Jurkat, Clone E6-1 (cell line): ENCODE measurements around the genes CCDC63, ATXN2, MAPKAPK5 and PLBD2.

GRCh38 chr12:110533889-110534383 lies 31.8 kb downstream of the RAD9B start:
- RRBS: no CpG with 5 or more reads among the region's 2 CpGs

GRCh38 chr12:110548575-110549180 lies 34.4 kb downstream of the PPTC7 start:
- RRBS: no CpG with 5 or more reads among the region's 8 CpGs

- RRBS: no CpG with 5 or more reads among the region's 13 CpGs
These were observed 5.4 kb upstream of the HVCN1 start for GRCh38 chr12:110694153-110694939.

GRCh38 chr12:110780504-110780868 lies 37.8 kb upstream of the PPP1CC start:
- RRBS: no CpG with 5 or more reads among the region's 4 CpGs

GRCh38 chr12:110819687-110820284 lies 27.0 kb upstream of the CCDC63 start:
- RRBS: no CpG with 5 or more reads among the region's 8 CpGs

- RRBS: 39% methylated on average over 12 of the region's 52 CpGs
These were observed at the start of gene CCDC63 for GRCh38 chr12:110846602-110847366. CCDC63 (plus strand) TSS chr12:110846987.

DNA sequence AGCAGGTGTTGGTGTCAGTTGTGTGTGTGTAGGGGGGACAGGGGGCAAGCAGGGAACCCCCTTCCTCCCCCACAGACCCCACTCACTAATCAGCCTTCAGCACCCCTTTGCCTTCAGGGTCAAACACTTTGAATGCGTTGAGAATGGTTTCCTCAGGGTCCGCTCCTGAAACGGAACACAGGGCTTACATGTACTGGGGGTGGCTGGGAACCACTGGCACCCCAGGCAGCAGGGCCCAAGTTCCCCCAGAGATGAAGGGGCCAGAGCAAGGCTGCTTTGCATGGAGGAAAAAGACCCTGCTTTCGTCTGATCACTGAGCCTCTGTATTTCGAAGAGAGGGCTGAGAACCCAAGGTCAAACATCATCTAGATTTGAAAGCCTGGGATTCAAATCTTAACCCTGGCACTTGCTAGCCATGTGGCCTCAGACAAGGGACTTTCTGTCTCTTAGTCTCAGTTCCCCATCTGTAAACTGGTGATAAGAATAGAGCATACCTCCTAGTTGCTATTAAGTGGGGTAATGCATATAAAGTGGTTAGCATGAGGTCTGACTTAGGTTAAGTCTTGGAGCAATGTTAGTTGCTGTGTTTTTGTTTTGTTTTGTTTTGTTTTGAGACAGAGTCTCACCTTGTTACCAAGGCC lies 7.1 kb downstream of the MYL2 start:
- RRBS: no CpG with 5 or more reads among the region's 5 CpGs

- RRBS: no CpG with 5 or more reads among the region's 5 CpGs
These were observed 13.7 kb downstream of the PHETA1 start for GRCh38 chr12:111355138-111355626.

- RRBS: 2% methylated on average over 62 of the region's 112 CpGs
These were observed at the start of gene ATXN2 for GRCh38 chr12:111599038-111599929. ATXN2 (minus strand) TSS chr12:111599315.

DNA sequence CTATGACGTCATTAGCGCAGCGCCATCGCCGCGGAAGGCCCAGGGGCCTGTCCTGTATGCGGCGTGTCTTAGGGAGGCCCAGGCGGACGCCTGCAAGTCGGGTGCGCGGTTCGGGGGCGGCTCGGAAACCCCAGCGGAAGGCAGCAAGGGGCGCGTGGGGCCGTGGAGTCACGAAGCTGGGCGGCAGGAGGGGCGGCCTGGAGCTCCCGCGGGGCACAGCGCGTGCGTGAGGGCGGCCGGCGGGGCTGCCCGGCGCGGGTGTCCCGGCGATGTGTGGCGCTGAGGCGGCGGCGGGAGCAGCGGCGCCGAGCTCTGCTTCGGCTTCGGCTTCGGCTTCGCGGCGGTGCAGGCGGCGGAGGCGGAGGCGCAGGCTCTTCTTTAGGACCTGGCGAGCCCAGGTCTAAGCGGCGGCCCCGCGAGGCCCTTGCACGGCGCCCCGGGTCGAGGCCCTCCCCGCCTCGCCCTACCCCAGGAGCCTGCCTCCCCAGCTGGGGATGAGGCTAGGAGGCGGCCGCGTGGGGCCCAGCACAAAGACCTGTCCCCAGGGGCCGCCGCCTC lies at the start of gene MAPKAPK5:
TSS of gene MAPKAPK5 (plus strand) at position 261 of the 558 bp plus-strand sequence.
- RRBS: no CpG with 5 or more reads among the region's 69 CpGs

GRCh38 chr12:112010453-112011069 lies 2.4 kb downstream of the TMEM116 start:
- RRBS: no CpG with 5 or more reads among the region's 6 CpGs

- RRBS: no CpG with 5 or more reads among the region's 7 CpGs
These were observed 7.8 kb upstream of the NAA25 start for GRCh38 chr12:112116162-112116943.

GRCh38 chr12:112153466-112154290 lies 28.3 kb downstream of the TRAFD1 start:
- RRBS: no CpG with 5 or more reads among the region's 14 CpGs

DNA sequence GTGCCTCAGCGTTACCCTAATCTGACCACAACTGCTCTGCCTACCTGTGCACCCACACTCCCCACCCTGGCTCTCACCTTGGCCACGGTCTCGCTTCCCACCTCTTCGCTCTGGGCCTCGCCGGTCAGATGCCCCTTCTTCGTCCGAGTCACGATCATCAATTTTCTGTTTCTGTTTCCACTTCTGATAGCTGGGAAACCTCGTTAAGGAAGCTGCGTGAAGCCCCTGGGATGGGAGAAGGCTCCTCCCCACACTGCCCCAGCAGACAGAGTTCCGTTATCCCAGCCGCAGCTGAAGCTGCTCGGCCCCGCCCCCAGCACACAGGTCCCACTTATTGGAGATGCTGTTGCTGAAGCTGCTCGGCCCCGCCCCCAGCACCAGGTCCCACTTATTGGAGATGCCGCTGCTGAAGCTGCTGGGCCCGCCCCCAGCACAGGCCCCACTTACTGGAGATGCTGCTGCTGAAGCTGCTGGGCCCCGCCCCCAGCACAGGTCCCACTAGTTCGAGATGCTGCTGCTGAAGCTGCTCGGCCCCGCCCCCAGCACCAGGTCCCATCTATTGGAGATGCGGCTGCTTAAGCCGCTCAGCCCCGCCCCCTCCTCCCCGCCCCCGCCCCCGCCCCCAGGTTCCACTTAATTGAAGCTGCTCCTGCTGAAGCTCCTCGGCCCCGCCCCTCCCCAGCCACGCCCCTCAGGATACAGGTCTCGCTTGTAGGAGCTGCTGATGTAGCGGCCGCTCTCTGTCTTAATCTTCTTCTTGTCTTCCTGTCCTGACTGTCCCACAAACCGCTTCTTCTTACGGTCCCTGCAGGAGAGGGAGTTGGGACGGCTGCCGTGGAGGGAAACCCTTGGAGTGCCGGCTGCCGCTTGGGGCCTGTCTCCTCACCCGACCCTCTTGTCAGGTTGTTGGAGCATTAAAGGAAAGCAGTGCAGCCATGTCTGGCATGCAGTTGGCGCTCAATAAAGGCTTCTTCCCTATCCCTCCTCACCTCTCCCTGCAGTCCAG lies 12.0 kb downstream of the CFAP73 start:
- RRBS: no CpG with 5 or more reads among the region's 43 CpGs

GRCh38 chr12:113185882-113186394 lies 417 bp downstream of the RITA1 start:
- RRBS: no CpG with 5 or more reads among the region's 25 CpGs

GRCh38 chr12:113242480-113243068 lies 21.3 kb downstream of the TPCN1 start:
- RRBS: no CpG with 5 or more reads among the region's 9 CpGs

- RRBS: 67% methylated on average over 3 of the region's 17 CpGs
These were observed 2.1 kb downstream of the SLC8B1 start for GRCh38 chr12:113332663-113333327.

- RRBS: 2% methylated on average over 29 of the region's 86 CpGs
These were observed at the start of gene PLBD2 for GRCh38 chr12:113357992-113359335. PLBD2 (plus strand) TSS chr12:113358587.

DNA sequence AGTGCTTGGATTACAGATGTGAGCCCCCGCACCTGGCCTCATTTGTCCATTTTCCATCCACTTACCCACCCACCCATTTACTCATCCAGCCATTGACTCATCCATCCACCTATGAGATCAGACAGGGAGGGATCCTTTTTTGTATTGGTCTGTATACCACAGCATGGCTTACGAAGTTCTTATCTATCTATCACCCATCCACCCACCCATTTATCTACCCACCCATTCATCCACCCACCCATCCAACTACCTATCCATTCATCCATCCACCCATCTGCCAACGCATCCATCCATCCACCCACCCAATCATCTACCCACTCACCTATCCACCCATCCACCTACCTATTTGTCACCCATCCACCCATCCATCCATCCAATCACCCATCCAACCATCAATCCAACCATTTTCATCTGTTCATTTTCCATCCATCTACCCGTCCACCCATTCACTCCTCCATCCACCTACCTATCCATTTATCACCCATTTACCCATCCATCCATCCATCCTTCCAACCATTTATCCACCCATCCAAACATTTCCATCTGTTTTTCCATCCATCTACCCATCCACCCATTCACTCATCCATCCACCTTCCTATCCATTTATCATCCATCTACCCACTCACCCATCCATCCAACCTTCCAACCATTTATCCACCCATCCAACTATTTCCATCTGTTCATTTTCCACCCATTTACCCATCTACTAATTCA lies 13.6 kb downstream of the SDS start:
- RRBS: no CpG with 5 or more reads among the region's 4 CpGs

DNA sequence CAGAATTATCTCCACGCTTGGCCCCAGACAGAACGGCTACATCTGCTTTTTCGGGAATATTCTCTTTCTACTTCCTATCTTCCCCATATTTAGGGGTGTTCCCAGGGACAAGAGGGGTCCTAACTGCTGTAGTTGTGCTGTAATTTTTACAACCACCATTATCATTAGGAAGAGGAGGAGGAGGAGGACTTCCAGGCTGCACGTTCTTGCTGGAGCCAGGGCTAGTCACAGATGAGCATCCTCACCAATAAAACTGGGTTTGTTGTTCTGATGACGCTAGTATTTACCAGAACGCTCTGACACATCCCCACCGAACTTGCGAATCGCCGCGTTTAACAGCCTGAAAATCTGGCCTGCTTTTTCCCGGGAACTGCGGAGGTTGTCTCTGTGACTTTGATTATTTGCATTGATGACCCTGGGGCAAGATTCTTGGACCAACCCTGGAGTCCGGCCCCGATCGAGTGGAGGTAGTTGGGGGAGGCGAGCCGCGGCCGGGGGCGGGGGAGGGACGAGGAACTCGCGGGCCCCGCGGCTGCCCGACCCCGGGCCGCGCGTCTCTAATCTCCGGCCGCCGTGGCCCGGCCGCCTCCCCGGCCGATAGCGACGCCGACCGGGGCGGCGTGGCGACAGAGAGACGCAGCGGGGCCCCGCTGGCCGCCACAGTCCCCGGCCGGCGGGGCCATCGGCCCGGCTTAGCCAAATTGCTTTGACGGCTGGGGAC lies 10.1 kb downstream of the TBX5 start:
- RRBS: 69% methylated on average over 19 of the region's 55 CpGs